Bronchial lymph node (tissue), 1 donor: ENCODE measurements around a stretch of chr7.

- PRO-cap = no peak
Observed at GRCh38 chr7:36284439-36285130, 82.5 kb downstream of the MATCAP2 start.

- PRO-cap = bidirectional peak, plus-strand start at chr7:36788310, minus-strand start at chr7:36788133
Observed at GRCh38 chr7:36787977-36788549, 63.8 kb upstream of the AOAH start.

DNA sequence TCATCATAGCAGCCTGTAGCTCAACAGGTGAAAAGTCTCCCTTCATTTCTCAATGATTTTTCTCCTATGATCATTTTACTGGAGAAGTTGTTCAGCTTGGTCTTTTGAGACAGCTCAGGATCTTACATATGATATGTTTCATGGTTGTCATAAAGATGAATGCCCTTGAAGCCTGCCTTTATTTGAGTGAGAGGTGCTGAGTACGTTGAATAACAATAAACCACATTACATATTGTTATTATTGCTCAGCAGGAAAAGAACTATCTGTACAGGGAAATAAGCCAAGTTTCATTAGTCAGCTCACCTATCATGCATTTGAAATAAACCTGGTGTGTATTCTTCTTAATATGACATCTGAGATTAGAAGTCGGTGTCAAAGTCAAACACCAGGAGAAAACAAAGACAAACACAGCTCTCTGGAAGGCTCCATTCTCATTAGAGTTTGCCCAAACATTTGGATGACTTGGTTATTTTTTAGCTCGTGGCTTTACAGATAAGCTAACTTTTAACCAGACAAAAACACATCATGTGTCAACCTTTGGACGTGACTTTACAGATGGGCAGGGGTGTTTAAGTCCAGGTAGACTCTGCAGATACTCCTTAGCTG lies 71.2 kb upstream of the AOAH start:
- PRO-cap = no peak

GRCh38 chr7:36864507-36864776 lies 140.1 kb upstream of the AOAH start:
- PRO-cap = no peak

GRCh38 chr7:36943294-36944010 lies 219.2 kb upstream of the AOAH start:
- PRO-cap = no peak

- PRO-cap = no peak
Observed at GRCh38 chr7:37052606-37053132, 328.4 kb upstream of the AOAH start.

DNA sequence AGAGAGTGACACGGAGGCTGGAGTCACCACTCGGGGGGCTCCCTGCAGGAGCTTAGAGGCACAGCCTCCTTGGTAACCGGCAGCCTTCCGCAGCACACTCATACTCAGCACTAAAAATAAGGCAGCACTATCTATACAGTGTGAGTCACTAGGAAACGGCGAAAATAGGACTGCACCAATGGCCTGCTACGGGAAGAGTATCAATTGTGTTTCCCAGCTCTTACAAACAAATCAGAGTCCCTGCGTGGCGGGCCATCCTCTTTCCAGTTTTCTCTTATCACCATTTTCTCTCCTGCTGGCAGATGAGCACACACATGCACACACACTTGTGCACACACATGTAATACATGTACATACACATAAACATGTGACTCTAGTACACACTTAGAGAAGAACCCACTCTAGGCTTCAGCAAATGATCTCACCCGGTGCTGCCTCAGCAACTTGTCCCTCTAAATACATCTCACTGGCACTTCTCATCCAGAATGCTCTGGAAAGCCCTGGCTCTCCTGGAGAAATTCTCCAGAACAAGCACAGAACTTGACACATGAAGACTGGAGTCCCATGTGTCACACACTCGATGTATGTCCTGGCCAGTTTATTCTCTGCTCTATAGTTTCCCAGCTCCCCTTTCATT lies 255.0 kb downstream of the ELMO1 start:
- PRO-cap = bidirectional peak, plus-strand start at position 229 of the sequence, minus-strand start at position 102 of the sequence

DNA sequence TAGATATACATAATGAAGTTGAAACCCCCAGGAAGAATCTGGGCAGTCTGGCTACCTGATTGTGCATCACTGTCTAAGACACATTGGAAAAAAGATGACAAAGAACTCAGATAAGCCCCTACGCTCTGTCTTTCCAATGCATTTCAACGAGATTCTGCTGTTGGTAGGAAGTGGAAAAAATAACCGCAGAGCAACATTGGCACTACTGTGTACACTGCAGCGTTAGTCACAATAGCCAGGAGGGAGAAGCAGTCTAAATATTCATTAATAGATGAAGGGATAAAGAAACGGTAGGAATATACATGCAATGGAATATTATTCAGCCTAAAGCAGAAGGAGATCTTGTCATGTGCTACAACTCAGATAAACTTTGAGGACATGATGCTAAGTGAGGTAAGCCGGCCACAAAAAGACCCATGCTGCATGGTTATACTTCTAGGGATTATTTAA lies 40.4 kb downstream of the ELMO1 start:
- PRO-cap = unidirectional peak, plus-strand start at position 231 of the sequence

DNA sequence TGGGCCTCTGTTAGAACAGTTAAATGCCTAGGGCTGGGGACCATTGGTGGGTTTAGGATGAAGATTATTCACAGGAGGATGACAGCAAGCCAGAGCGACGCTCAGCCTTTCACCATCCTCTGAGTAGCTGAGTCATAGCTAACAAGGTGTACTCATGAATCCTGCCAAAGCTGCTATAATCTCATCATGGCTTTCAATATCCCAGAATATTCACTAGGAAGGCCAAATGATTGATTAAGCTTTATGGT lies 39.7 kb downstream of the STARD3NL start:
- PRO-cap = unidirectional peak, minus-strand start at position 121 of the sequence

DNA sequence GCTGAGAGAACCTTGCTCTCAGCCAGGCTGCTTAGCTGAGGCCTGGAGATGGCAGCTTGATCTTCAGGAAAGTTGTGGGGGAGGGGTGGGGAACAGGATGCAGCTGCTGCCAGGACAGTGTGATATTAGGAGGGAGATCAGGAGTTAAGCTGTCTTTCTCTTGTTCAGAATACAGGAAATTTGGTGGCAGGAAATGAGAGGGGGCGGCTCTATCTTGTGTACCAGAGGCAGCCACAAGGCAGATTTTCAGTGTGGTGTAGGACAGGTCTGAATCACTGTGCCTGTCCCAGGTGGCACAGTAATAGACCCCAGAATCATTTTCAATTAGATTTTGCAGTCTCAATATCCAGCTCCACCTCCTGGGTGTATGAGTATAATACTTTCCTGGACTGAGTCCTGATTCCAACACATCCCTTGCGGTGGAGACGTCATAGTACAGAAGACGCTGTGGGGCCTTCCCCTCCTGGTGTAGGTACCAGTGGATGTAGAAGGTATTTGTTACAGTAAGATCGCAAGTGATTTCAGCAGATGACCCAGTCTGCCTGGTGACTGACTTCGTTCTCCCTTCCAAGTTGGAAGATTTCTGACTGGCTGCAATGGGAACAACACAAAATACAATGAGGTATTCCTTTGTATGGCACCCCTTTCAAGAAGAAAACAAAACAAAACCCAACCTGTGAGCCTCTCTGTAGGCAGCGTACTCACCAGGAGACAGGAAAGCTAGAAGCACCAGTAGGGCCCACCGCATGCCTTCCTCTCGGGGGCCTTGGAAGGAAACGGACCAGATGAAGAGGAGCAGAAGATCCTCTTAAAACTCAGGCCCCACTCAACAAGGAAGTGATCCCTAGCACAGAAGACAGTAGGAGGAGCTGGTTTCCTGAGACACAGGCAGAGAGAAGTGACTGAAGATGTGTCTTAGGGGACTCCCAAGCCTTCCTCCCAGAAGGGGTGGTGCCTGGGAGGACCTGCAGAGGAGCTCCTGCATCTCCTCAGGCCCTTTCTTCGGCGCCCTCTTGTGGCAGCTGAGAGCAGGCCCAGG lies 180.5 kb downstream of the STARD3NL start:
- PRO-cap = unidirectional peak, minus-strand start at position 900 of the sequence

GRCh38 chr7:38363186-38363855 lies 185.3 kb downstream of the STARD3NL start:
- PRO-cap = unidirectional peak, plus-strand start at chr7:38363527; unidirectional peak, plus-strand start at chr7:38363668

DNA sequence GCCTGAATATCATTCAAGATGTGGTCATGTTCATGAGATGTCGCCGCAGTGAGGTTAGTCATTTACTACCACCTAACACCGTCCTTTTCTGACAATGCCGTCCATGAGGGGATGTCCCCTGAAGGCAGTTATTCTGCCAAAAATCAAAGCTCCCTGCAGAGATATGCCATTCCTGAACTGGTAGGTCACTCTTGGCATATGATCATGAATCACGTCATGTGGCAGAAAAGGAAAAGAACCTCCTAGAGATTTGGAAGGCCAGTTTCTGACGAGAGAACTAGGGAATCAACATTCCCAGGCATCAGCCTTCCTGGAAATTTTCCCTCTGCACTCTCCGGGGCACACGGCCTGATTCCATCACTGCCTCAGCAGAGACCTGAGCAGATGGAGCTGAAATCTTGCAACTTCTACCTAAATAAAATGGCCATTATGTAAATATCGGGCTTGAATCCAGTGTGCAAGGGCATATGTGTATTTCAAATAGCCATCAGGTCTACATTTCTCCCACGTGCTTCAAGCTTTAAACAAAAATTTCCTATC lies 46.7 kb downstream of the AMPH start:
- PRO-cap = no peak

DNA sequence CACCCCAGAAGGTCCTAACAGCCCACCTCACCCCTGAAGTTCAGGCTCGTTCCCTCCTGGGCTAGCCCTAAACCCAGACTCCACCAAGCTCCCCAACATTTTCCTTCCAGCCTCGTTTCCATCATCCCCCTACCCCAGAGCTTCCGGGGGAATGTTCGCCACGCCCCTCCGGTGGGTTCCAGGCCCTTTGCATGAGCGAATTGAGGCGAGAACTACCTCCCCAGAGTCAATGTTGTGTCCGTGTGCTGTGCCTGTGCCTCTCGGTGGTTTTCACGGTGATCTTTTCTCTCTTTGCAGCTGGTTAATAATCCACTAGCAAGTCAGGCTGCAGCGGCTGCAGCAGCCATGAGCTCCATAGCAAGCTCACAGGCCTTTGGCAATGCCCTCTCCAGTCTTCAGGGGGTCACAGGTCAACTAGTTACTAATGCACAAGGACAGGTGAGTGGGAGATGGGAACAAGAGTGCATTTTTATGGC lies 159.9 kb upstream of the YAE1 start:
- PRO-cap = no peak

DNA sequence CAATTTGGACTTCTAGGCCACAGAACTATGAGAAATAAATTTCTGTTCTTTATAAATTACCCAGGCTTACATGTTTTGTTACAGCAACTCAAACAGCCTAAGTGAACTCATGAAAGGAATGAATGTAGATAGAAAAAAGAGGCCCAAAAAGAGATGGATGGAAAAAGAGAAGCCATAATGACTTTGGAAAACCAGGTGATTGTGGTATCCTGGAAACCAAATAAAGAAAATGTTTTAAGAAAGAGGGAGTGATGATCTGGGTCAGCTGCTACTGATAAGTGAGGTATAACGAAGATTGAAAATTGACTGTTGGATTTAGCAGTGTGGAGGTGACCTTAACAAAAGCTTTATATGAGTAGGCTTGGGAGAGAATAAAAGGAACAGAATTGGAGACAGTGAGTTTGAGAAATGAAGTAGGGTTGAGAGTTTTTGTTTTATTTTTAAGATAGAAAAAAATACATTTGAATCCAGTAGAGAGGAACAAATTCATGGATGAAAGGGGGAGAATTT lies 26.3 kb downstream of the RALA start:
- PRO-cap = no peak

GRCh38 chr7:39690146-39690657 lies 66.8 kb downstream of the RALA start:
- PRO-cap = no peak

DNA sequence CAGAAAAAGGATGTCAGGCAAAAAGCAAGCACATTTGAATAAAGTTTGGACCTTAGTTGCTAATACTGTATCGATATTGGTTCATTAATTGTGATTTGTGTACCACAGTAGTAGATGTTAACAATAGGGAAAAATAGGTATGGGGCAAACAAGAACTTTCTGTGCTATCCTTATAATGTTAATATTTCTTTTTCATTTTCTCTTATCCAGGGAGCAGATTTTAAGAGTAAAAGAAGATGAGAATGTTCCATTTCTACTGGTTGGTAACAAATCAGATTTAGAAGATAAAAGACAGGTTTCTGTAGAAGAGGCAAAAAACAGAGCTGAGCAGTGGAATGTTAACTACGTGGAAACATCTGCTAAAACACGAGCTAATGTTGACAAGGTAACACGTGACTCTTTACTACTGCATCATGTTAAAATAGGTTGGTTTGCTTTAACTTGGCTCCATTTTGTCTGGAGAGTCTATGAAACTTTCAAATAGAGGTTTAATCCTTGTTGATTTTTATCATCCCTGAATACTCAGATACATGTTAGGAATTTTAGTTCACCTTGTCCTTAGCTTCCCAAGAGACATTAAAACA lies 73.2 kb downstream of the RALA start:
- PRO-cap = no peak

- PRO-cap = no peak
Observed at GRCh38 chr7:39854998-39855390, 95.1 kb upstream of the CDK13 start.

- PRO-cap = no peak
Observed at GRCh38 chr7:39948960-39949303, 1.1 kb upstream of the CDK13 start.

DNA sequence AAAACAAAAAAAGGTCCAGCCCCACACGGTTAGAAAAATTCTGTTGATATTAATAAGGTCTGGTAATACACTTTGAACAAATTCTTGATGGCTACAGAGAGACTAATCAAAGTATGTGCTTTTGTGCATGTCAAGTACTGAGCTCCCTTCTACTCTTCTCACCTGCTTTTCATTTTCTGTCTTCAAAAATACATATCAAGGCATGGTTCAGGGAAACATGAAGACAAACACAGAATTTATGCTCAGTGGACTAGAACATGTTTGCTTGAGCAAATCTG lies 21.8 kb downstream of the CDK13 start:
- PRO-cap = unidirectional peak, minus-strand start at position 160 of the sequence; unidirectional peak, minus-strand start at position 170 of the sequence

DNA sequence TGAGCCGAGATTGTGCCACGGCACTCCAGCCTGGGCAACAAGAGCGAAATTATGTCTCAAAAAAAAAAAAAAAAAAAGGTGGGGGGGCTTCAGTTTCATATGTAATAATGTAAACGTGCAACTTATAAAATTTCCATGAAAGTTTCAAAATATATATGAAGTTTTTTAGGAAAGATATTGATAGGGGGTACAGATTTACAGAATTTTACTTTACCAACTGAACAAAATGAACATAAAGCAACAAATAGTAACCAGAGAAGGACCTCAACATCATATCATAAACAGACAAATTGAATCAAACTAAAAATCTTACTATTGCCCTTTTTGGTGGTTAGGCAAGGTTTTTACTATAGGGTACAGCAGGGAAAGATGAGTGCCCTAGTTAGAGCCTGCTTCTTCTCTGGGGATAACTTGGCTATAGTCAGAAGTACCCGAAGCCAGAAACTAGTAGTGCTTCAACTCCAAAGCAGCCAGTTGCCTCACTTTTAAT lies 70.2 kb downstream of the MPLKIP start:
- PRO-cap = no peak